Islet of Langerhans (tissue), 1 donor: ENCODE measurements around the gene TMEM11.

DNA sequence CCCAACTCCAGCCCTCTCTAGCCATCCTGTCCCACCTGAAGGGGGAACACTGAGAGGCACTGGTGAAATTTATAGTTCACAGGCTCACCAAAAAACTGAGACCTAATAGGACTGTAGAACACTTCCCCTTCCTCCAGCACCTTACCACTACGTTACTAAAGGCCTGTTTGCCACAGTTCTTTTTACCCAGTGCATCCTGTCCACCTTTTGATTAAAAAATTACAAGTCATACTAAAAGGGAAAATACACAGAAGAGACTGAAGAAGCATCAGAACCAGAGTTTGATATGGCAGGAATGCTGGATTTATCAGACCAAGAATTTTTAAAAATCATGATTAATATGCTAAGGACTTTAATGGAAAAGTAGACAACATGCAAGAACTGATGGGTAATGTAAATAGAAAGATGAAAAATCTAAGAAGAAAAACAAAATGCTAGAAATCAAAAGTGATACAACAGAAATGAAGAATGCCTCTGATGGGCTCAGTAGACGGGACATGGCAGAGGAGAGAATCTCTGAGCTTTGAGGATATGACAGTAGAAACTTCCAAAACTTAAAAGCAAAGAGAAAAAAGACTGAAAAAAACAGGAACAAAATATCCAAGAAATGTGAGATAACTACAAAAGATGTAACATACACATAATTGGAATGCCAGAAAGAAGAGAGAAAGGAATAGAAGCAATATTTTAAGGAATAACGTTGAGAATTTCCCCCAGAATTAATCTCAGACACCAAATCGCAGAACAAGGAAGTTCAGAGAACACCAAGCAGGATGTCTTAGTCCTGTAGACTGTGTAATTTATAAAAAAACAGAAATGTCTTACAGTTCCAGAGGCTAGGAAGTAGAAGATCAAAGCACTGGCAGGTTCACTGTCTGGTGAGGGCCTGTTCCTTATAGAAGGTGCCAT is 26.3 kb downstream of the DHRS7B start:
- RRBS = no CpG with 5 or more reads among the region's 4 CpGs

- RRBS = 3% methylated on average over 4 of the region's 18 CpGs
Observed at GRCh38 chr17:21214066-21214252, at the start of gene TMEM11. TSS of gene TMEM11 (minus strand) at chr17:21214161.

GRCh38 chr17:21231867-21232496 is 18.0 kb upstream of the TMEM11 start:
- RRBS = no CpG with 5 or more reads among the region's 2 CpGs

DNA sequence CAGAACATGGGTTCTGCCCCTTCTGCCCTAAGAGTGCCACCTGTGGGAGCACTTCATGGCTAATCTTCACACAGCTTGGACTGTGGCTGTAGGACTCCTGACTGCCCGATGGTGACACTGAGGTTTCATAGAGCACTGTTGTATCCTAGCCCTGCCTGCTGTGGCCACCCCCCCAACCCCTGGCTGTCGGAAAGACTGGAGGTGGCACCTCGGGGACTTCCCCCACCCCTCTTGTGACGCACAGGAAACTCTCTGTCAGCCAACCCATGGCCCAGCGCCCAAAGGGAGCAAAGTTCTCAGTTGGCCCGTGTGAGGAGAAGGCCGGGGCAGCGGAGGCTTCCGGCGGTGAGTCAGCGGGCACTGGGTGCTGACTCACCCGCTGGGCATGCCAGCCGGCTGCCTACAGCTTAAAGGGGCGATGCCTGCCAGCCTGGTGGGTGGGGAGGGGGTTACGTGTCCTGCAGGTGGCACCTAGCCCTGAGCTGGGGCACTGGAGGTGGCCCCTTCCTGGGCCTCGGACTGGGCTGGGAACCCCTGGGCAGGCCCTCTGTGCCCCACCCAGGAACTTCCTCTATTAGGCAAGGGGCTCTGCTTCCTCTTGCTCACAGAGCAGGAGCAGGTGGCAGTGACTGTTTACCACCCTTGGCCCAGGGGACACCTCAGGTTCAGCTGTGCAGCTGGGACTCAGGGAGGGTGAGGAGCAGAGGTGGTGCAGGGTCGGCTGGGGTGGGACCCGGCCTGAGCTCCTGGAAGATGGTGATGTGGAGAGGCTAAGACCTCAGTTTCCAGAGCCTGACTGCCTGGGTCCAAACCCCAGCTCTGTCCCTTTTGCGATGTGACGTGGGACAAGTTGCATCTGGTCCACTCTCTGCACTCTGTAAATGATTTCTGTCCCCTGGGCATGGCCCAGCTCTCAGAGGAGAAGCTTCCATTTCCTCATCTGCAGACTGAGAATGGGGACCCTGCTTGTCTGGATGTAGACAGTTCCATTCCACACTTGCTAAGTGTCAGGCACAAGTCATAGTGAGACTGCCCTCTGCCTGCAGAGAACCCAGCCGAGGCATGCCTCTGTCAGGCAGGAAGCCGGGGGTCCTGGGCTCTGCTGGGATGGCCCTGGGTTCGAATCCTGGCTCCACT is 3.6 kb downstream of the MAP2K3 start:
- RRBS = 6% methylated on average over 5 of the region's 23 CpGs

DNA sequence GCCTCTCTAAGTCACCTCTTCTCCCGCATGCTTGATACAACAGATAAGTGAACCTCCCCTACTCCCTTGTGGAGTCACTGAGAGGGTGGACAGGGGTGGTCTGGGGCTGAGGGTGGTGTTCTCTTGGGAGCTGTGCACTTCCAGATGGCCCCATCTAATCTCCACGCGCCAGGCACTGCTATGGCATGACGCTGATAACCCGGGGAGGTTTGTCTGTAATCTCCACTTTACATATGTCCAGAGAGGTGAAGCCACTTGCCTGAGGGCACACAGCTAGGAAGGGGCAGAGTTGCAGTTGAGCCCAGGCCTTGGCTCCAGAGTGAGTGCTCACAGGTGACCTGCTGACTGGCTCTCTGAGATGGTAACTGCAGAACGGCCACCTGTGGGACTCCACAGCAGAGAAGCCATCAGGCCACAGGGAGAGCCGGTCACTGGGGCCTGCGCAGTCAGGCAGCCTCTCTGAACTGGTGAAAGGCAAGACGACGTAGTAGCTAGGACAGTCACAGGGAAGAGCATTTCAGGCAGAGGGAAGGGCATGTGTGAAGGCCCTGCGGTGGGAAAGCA is 10.2 kb downstream of the MAP2K3 start:
- RRBS = no CpG with 5 or more reads among the region's 11 CpGs

GRCh38 chr17:21304225-21304672 is 19.7 kb downstream of the MAP2K3 start:
- RRBS = 90% methylated on average over 3 of the region's 11 CpGs

GRCh38 chr17:21377972-21378435 is 1.8 kb downstream of the KCNJ12 start:
- RRBS = 13% methylated on average over 4 of the region's 34 CpGs

- RRBS = no CpG with 5 or more reads among the region's 20 CpGs
Observed at GRCh38 chr17:21387651-21388466, 11.7 kb downstream of the KCNJ12 start.

- RRBS = no CpG with 5 or more reads among the region's 22 CpGs
Observed at GRCh38 chr17:21452270-21452720, 76.1 kb downstream of the KCNJ12 start.

GRCh38 chr17:22304742-22305245 is 612.5 kb downstream of the KCNJ18 start:
- RRBS = no CpG with 5 or more reads among the region's 27 CpGs

DNA sequence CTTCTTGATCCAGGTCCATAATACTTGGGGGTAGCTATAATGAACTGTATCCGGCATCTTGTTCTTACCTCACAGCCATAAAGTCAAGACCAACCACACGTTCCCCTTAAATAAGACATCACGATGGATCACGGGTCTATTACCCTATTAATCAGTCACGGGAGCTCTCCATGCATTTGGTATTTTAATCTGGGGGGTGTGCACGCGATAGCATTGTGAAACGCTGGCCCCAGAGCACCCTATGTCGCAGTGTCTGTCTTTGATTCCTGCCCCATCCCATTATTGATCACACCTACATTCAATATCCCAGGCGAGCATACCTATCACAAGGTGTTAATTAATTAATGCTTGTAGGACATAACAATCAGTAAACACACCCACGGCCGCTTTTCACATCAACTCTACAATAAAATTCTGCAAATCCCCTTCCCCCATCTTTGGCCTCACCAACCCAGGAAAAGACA is 829.0 kb downstream of the KCNJ18 start:
- RRBS = no CpG with 5 or more reads among the region's 12 CpGs

DNA sequence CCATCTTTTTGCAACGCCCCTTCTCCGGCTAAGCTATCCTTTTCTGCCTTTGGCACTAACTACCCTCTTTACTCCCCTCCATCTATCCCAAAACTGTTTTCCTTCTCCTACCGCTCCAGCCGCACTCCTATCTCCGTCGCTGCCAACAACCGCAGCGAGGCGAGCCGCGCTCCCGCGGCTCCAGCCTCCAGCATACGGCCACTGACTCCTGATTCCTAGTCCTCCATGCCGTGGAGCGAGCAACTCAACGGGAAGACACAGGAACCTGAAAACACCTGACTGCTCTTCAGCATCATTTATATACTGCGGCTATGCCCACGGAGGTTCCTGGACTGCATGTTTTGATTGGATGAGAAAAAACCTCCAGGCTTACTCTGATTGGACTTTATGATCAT is 204.9 kb upstream of the WSB1 start:
- RRBS = no CpG with 5 or more reads among the region's 19 CpGs

GRCh38 chr17:27296274-27296840 is 2.4 kb downstream of the WSB1 start:
- RRBS = no CpG with 5 or more reads among the region's 4 CpGs

- RRBS = no CpG with 5 or more reads among the region's 7 CpGs
Observed at GRCh38 chr17:27323621-27324164, 29.8 kb downstream of the WSB1 start.

- RRBS = no CpG with 5 or more reads among the region's 3 CpGs
Observed at GRCh38 chr17:27332170-27332510, 38.2 kb downstream of the WSB1 start.

- RRBS = no CpG with 5 or more reads among the region's 12 CpGs
Observed at GRCh38 chr17:27551596-27552262, 79.3 kb upstream of the LGALS9 start.

DNA sequence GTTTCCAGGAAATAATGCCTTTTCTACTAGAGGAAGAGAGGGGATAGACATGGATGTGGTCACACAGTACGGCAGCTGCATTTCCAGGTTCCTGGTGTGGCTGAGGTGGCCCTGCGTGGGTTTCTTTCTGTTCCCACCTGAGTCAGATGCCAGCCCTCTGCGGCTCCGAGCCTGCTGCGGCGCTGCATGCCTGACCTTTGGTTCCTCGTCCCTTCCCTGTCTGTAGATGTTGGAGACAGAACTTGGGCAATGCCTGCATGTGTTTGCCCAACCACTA is 71.9 kb upstream of the LGALS9 start:
- RRBS = no CpG with 5 or more reads among the region's 7 CpGs

DNA sequence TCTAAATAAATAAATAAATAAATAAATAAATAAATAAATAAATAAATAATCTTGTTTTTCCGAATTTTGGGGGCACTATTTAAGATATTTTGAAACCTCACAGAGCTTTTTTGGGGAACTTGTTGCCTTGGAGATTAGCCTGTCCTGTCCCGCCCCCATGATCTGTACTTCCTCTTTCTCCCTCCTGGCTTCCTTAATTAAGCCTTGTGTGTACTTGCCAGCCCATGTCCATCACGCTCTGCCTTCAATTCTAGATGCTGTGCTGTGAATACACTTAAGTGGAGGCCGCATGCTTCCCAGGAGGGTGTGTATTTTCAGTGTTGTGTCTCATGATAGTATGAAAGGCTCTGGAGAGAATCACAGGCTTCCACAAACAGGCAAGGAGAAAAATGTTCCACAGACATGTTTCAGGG is 4.5 kb downstream of the LGALS9 start:
- RRBS = no CpG with 5 or more reads among the region's 4 CpGs

GRCh38 chr17:27984438-27985312 is 57.8 kb upstream of the NLK start:
- RRBS = no CpG with 5 or more reads among the region's 15 CpGs

DNA sequence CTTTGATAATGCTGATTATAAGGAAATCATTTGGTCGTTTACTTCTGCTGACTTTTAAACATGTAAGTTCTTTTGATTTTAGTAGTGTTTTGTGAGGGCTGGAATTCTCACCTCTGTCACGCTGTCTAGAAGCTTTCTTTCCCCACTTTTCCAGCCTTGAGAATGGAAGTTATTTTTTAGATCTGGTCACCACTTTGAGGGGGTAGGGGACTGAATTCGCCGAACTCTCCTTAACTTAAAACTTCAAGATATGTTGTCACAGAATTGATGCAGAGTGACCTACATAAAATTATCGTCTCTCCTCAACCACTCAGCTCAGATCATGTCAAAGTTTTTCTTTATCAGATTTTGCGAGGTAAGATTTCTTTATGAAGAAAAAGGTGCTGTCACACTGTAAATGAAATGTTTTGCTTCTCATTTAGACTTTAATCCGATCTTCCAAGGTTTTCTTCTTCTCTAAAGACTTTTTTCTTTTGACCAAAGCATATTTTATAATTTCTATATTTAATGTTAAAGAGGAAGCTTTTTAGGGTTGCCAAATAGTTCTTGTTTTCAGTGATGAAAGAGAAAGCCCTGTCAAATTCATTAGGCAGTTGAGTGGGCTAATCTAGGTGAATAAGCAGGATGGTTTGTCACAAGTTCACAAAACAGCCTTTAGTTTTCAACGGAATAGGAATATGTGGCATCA is 118.6 kb downstream of the NLK start:
- RRBS = no CpG with 5 or more reads among the region's 8 CpGs